GM19239 (cell line): Measurements from ENCODE around the gene BBX.

DNA sequence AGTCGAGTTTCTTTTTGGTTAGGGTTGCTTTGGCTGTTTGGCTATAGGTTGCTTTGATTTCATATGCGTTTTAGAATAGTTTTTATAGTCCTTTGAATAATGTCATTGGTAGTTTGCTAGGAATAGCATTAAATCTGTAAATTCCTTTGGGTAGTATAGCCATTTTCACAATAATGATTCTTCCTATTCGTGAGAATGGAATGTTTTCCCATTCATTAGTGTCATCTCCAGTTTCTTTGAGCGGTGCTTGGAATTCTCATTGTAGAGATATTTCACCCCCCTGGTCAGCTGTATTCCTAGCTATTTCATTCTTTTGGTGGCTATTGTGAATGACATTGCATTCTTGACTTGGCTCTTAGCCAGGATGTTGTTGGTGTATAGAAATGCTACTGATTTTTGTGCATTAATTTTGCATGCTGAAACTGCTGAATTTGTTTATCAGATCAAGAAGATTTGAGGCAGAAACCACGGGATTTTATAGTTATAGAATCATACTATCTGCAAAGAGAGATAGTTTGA, 690.5 kb upstream of the ALCAM start:
- RRBS, result no CpG with 5 or more reads among the region's 5 CpGs

GRCh38 chr3:105792594-105792820, 76.3 kb downstream of the CBLB start:
- RRBS, result no CpG with 5 or more reads among the region's 3 CpGs

DNA sequence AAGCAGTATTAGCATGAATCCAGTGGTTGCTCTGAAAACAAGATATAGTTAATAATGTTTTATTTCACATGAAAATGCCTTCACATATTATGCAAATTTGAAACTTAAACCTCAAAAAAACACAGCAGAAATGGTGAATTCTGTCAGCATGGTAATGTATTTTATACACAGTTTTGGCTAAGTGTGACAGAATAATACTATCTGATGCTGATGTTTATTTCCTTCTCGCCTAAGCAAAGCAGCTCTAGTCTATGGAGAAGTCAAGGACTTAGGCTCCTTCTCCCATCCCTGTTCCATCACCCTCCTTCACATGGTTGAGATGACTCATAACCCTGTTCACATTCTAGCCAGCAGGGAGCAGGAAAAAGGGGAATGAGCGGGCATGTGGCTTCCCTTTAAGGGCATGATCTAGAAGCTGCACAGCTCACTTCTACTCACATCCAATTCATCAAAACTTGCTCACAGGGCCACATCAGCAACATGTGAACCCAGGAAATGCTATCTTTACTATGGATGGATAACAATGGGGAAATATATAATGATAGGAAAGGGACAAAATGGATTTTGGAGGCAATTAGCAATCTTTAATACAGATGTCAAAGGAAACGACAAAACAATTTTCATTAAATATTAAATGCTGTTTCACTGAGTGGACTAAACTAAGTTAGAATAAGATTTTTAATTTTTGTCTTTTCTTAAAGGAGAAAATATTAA, 40.9 kb downstream of the CBLB start:
- RRBS, result no CpG with 5 or more reads among the region's 3 CpGs

DNA sequence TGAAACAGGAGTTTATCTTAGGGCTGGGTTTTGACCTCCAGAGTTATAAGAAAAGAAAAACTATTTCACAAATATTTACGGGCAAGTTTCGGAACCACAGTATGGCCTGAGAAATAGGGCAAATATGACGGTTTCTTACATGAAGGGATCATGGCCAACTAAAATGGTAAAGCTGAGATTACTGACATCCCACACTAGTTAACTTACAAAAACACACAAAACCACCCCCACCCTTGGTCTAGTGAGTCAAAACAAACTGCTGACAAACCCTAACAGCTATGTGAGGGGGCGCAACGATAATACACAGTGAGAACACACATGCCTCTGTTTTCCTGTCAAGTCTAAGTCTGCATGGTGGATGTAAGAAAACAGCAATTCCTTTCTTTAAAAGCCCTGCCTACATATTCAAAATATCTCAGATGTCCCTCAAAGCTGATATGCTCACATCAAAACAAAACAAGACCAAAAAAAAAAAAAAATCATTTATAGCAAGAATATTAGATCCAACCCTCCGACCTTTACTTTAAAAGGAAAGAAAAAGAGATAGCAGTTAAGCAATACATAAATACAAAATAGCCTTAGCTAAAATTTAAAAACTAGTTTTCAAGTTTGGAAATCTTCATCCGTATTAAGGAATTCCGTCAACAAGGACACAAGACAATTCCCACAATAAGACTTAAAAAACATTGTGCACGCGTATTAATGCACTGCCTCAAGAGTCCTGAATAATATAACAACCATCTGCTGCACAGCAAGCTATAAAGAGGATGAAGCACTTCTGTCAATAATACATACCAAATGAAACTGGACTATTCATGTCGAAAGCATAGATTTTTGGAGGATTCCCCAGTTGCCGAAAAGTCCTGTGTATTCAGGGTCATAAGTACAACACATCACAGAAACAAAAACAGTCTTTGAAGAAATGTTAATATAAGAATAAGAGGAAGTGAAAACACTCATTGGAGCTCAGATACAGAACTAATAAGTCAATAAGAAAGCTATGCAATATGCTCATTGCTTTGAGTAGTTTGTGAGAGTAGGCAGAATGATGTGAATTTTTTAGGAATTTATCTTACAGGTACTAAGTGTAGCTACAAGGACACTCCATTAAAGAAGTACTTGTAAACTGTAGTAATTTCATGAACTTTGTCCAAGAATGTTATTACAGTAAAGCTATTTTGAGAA, 31.9 kb downstream of the CBLB start:
- RRBS, result no CpG with 5 or more reads among the region's 12 CpGs

- RRBS, result no CpG with 5 or more reads among the region's 2 CpGs
Measured at GRCh38 chr3:105906589-105907043, 37.8 kb upstream of the CBLB start.

GRCh38 chr3:106255741-106256439, 387.1 kb upstream of the CBLB start:
- RRBS, result no CpG with 5 or more reads among the region's 9 CpGs

DNA sequence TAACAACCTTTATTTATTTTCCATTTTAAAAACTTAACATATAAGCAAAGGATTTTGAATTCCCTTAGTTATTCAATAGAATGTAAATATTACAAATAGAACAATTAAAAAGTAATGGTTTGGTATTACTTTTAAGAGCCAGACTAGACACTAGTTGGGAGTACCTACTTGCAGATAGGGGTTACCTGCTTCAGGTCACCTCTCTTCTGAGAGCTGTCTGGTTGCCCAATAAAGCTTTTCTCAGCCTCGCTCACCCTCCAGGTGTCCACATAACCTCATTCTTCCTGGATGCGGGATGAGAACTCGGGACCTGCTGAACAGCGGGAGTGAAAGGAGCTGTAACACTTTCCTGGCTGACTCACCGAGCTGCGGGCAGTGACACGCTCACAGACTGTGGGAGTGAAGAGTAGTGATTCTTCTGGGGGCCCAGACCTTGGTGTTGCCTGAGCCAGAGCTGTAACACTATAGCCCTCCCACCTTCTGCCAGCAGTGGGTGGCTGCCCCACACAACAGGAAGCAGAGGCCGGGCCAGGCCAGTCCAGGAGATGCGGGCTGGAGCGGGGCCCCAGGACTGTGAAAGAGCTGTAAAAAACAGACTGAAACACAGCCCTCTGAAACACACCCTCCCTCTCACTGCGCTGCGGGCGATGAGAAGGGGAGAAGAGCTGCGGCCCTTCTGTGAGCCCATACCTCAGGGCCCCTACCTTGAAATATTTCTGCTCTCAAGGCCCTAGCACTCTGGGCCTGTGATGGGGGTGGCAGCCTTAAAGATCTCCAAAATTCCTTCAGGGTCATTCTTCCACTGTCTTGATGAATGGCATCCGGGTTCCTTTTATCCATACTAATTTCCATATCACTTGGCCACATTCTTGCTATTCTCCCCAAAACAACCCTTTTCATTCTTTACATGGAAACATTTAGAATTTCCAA, 464.1 kb upstream of the CCDC54 start:
- RRBS, result no CpG with 5 or more reads among the region's 15 CpGs

DNA sequence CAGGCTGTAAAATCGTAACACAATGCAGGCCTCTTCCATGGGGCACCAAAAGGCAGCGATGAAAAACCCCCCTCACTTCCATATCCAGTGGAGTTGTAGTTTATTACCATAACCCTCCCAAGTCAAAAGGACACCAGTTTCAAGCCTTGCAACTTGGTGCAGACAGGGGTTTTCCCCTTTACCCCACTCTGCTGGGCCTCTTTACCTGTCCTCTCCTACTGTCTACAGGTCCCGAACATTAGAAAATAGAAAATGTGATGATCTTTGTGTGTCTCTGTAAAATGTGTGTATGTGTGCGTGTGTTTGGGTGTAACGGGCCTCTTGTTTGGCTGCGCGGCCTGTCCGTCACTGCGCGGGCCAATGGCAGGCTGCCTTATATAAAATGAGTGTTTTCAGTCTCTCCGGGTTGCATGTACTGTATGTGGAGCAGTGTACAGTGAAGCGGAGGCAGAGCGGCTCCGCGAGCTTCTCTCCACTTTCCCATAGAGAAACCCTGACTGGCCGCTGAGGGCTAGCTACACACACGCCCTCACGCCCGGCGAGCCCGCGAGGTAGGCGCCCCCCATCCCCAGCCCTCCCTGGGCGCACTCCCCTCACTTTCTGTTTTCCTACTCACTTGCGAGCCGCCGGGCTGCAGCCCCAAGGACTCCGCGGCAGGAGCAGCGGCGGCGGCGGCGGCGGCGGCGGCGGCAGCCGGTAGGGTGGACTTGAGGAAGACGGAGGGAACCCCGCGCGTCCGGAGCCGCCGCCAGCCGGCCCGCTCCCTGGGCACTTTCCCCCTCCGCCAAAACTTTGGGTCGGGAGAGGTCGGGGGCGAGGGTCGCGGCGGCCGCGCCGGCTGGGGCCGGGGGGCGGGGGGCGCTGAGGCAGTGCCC, at the start of gene BBX:
BBX (plus strand) TSS at position 406 of the 875 bp plus-strand sequence.
- RRBS, result 1% methylated on average over 26 of the region's 61 CpGs

GRCh38 chr3:107699663-107700191, 177.0 kb downstream of the BBX start:
- RRBS, result no CpG with 5 or more reads among the region's 2 CpGs

DNA sequence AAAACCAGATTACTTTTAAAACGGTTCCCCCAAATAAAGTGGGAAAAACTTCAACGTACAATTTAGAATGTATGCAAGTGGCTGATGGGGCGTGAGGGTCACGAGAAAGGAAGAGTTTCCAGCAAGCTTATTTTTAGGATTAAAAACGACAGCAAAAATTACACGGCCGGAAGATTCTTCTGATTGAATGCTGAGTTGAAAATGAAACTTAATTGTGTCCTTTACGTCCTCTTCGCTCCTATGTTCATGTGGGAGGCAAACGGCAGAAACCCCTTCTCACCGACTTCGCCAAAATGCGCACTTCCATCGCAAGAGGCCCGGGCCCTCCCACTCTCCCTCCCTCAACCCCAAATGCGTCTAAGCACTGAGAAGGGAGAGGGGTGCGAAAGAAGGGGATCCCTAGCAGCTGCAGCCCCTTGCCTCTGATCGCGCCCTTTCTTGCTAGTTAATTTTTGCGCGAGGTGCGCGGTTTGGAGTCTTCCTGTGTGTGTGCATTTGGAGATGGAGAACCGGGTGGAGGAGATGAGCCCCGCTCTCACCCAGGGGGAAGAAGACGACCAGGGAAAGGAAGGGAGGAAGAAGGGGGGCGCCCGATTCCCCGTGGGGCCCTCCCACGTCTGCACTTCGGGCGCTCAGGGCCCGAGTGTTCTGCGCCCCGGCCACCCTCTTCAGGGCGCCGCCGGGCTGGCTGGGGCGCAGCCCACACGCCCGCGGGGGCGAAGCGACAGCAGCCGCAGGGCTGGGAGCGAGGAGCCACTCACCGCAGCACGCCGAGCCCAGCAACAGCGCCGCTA, 532 bp downstream of the CD47 start:
- RRBS, result no CpG with 5 or more reads among the region's 51 CpGs

- RRBS, result no CpG with 5 or more reads among the region's 4 CpGs
Measured at GRCh38 chr3:108130093-108130650, 39.3 kb upstream of the CD47 start.

DNA sequence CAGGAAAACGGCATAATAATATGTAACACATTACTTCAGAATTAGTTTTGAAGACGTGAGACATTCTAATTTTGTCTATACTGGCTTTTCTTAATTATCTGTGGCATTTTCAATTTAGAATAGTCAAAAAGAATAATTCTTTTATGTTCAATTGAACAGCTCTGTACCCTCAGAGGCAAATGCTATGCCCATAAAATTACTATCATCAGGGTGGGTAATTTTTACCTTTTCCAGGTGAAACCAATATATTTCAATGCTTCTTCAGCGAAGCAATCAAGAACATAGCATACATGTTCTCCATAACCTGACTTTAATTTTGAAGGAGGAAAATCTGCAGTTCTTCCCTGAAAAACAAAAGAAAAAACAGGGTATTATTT, 3.9 kb downstream of the IFT57 start:
- RRBS, result no CpG with 5 or more reads among the region's 3 CpGs

DNA sequence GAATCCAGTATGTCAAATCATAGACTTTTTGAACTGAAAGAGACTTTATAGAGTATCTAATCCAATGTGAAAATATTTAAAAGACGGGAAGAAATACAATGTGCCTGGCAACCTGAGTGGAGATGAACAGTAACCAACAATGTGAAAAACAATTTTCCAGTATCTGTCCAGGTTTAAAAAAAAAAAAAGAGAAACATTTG, 32.0 kb downstream of the MYH15 start:
- RRBS, result no CpG with 5 or more reads among the region's 1 CpG

DNA sequence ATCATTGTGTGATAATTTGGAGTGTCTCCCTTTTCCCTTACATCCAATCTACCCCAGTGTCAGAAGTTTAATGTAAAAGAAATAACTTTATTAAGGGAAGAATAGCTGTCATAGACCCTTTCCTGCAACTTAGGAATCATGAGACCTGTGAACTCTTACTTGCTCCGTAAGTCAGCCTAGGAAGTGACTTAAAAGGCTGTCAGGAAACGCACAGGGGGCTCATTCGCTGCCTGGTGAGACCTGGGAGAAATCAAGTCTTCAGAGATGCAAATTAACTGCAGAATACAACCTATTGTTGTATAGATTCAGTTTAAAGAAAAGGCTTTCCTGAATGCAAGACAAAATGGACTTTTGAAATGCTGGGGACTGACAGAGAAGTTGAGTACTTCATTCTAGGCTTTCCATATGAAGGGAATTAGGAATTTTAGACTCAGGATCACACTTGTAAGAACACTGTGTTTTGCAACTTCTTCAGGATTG, 18.3 kb upstream of the DPPA4 start:
- RRBS, result no CpG with 5 or more reads among the region's 3 CpGs

DNA sequence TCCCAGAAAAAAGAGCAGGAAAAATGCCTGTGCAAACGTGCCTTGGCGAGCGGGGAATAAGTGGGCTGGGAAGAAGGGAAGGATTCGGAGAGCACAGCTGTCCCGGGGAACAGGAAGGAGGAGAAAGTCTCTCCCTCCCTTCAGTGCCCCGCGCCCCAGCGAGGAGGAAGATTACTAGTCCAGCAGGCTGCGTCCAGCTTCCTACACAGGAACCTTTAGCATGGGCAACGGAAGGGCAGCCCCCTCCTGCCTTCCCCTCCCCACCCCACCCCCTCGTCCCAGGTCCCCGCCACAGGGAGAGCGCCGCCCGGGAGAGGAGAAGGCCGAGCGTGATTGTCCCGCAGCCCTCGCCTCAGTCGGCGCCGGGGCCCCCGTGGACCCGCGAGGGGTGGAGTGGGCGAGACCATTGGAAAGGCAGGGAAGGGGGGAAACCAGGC, 569 bp upstream of the NECTIN3 start:
- RRBS, result 3% methylated on average over 8 of the region's 26 CpGs

- RRBS, result 0% methylated on average over 1 of the region's 12 CpGs
Measured at GRCh38 chr3:111072655-111073102, 1.1 kb downstream of the NECTIN3 start.

DNA sequence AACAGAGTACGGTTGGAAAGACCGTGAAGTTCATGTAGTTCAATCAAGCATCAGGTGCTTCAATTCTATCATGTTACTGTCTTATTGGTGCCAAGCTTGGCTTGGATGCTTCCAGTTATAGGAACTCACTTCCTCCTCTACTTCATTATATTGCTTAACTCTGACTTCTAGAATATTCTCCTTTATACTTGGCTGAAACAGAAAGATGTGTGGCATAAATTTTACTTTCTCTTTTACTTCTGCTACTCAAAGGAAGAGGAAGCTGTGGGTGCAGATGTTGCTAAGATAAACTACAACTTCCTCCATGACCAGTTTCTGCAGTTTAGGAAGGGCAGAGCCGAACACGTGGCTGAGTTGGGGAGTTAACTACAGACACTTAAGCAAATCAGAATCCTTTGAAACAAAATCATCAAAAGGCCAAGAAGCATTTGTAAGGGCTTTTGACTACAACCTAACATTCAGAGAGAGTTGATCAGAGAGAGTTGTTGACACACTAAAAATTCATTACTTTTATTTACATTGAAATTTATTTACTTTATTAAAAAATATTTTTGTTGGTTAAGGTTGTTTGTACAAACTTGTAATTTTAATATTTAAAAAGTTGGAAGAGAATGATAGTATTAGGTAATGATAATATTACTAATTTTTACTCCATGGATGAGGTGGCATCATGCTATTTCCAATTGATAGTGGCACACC, 6.5 kb upstream of the PLCXD2 start:
- RRBS, result no CpG with 5 or more reads among the region's 4 CpGs

- RRBS, result no CpG with 5 or more reads among the region's 5 CpGs
Measured at GRCh38 chr3:111676766-111677300, 2.4 kb downstream of the PLCXD2 start.